ENCODE data around the gene PLD6.

DNA sequence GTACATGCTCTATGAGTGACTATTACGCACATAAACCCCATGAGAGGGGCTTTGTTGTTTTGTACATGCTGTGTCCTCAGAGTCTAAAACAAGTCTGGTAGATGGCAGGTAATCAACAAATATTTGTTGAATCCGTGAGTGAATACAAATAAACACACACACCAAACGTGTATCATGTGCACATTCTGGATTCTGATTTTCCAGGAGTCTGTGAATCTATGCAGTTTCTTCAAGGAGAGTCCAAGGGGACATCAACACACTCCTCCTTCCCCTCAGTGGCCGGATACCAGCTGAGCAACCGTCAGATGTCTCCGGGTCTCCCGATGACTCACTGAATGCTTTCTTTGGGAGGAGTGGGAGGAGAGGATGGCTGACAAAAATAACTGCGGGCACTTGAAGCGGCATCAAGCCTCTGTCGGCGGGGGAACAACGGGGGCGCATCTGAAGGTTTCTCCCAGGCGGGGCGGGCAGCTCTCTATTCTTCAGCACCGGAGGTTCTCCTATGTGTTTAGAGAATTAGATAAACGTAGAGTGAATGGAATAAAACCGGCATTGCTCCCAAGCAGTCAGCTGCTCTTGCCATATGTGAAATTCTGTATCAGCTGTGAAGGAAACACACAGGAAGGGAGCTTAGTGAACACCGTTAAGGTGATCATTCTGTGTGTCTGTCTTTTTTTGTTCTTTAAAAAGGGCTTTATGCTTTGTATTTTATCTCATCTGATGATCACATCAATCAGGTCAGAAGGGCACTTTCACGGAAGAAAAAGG lies 24.6 kb upstream of the LRRC75A start:
- PRO-cap, 2 experiments: no peak in any of the 2 experiments

DNA sequence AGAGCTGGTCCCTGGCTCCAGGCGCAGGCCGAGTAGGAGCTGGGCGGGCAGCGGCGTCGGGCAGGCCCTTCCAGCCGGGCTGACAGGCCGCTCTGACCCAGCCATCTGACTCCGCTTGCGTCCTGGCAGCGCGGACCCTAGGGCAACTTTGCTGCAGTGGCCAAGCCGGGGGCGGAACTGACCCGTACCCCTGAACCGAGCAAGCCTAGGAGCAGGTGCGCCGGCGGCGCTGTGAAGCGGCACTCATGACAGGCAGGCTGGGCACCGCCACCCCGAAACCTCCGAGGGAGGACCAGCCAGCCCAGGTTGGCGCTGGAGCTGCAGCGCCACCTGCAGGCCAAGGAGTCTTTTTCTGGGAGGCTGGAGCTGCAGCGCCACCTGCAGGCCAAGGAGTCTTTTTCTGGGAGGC lies 345 bp upstream of the CCDC144A start:
- PRO-cap, 2 experiments: no peak in any of the 2 experiments

GRCh38 chr17:17089365-17090144 lies 47.3 kb downstream of the MPRIP start:
- PRO-cap, 2 experiments: no peak in any of the 2 experiments

- PRO-cap, 2 experiments: no peak in any of the 2 experiments
Observed at GRCh38 chr17:17104456-17104924, 62.2 kb downstream of the MPRIP start.

GRCh38 chr17:17173838-17174185 lies 32.3 kb downstream of the PLD6 start:
- PRO-cap, 2 experiments: no peak in any of the 2 experiments

- PRO-cap, 2 experiments: no peak in any of the 2 experiments
Observed at GRCh38 chr17:17206060-17207162, at the start of gene PLD6. Gene PLD6, minus strand, starts transcription at chr17:17206333.

DNA sequence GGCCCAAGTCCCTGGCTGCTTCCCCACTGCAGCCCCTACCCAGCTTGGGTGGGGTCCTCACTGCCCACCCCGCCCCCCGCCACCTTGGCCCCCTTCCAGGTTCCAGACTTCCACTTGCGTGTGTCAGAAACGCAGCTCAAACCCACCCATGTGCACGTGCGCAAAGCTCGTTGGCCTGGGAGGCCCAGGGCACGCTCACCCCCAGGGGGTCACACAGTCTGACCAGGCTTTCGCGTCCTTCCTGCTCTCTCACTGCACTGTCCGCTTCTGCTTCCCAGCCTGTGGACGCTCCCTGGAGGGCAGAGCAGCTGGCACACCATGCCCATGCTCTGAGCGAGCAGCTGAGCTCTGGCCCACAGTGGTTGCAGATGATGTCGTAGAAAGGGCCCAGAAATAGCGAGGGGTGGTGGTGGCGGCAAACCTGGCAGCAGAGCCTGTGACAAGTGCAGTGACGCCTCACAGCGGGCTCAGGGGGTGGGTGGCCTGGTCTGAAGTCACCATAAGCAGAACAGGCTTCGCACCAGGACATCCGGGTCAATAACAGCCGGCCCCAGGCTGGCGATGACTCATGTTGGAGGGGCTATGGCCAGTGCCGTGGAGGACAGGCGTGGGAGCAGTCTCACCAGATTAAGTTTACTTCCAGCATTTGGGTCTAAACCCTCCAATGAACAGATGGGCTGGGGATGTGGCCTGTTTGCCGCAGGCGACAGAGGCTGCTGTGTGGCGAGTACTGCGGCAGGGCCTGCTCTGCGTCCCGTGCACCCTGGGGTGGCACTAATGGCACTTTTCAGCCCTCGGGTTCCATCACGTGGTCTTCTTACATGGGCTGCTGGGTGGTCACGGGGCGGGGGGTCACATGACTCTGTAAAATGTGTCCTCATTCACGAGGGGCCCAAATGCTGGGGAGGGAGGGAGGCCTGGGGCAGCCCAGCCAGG lies 48.9 kb downstream of the NT5M start:
- PRO-cap, 2 experiments: no peak in any of the 2 experiments

- PRO-cap, 2 experiments: no peak in any of the 2 experiments
Observed at GRCh38 chr17:17413761-17414852, 62.7 kb upstream of the MED9 start.

DNA sequence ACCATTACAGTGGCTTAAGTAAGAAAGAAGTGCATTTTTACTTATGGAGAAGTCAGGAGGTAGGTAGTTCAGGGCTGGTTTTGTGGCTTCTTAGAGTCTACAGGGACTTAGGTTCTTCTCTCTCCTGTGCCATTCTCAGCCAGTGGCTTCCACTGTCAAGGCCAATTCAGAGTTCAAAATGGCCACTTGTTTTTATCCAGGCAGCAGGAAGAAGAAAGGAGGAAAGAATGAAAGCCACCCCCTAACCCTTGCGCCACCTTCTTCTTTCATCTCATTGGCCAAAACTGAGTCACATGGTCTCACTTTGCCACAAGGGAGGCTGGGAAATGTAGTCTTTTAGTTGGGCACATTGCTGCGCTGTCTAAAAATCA lies 60.8 kb upstream of the MED9 start:
- PRO-cap, 2 experiments: no peak in any of the 2 experiments

DNA sequence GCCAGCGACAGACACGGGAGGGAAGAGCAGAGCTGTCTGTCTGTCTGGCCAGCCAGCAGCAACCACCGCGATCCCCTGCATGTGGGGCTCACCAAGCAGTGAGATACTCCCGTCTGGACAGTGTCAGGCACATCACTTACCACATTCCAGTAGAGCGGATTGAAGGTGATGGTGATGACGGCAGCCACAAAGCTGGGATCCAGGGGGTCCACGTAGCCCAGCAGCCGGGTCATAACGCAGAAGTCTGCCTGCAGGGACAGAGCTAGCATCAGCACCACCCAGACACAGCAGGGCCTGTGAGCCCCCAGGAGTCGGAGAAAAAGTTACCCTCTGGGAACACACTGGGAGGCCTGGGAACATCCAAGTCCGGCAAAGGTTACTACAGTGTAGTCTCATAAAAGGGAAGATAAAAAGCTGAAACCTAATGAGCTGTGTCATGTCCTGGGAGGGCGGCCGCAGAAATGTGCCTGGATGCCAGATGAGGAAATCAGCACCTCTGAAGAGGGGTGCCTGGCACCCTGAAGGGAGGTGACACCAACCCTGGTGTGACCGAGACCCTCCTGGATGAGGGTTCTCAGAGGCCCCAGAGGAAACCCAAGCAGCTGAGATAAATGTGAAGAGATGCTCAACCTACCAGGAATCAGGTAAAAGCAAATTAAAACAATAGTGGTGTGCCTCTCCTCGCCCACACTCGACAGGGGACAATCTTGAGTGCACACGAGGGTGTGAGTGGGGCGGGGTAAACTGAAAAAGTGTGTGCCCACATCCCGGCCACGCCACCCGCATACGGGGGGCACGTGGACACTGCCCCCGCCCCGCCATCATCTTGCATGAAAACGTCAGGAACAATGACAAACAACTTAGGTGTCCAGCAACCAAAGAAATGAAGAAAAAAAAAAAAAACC lies 14.5 kb downstream of the PEMT start:
- PRO-cap, 2 experiments: no peak in any of the 2 experiments

GRCh38 chr17:17582227-17582672 lies 9.3 kb downstream of the PEMT start:
- PRO-cap, 2 experiments: no peak in any of the 2 experiments

GRCh38 chr17:17690332-17690703 lies 9.1 kb downstream of the RAI1 start:
- PRO-cap, 2 experiments: no peak in any of the 2 experiments

- PRO-cap, 2 experiments: no peak in any of the 2 experiments
Observed at GRCh38 chr17:17711661-17712346, 30.5 kb downstream of the RAI1 start.

GRCh38 chr17:17736751-17737244 lies 55.5 kb downstream of the RAI1 start:
- PRO-cap, 2 experiments: no peak in any of the 2 experiments

DNA sequence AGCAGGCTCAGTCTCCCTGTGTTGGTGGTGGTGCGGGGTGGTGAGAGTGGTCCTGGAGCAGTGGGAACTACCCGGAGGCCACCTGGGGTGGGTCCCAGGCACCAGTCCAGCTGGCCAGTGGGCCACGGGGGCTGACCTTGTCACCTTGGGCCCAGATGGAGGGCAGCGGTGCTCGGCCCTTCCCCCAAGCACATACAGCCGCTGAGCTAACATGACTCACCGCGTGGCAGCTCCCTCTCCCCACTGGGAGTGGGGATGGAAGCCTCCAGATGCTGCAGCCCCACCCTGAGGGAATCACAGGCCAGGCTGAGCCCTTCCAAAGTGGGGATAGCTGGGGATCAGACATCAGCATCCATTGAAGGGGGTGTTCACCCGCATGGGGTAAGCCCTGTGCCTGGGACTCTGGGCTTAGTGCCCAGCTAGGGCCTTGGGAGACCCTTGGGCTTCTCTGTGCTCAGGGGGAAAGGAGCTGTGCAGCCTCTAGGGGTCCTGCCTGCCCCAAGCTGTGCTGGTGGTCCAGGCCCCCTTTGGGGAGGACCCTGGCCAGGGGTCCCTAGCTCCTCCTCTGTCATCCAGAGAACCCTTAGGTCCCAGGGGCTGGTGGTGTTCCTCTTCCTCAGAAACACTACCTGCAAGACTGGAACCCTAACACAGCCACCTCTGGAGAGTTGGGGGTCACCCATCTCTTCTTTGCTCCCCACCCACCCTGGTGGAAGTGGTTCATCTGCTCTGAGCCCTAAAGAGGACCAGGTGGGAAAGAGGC lies 58.7 kb downstream of the RAI1 start:
- PRO-cap, 2 experiments: no peak in any of the 2 experiments

DNA sequence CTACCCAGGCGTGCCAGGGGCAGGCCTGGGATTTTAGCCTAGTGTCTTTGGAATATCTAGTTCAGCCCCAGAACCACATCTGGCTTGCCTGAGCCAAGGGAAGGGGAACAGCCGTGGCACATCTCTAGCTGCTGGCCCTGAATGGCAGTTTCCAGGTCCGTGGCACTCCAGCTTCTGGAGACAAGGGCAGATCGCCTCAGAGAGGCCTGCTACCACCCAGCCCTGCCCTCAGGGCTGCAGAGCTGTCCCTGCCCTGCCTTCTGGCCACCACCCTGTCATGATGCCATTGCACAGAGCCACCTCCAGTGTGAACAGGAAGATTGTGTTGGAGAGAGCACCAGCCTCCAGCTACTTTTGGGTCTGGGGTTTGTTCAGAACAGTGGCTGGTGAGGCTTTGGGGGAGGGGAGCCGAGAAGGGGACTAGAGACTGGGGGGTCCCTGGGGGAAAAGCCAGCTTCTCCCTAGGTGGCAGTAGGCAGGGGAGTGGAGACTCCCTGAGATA lies 29.0 kb downstream of the SREBF1 start:
- PRO-cap, 2 experiments: no peak in any of the 2 experiments

- PRO-cap, 2 experiments: peak in 2 of 2 experiments; most common plus-strand start chr17:17816589 (in 1); most common minus-strand start chr17:17816857 (in 2)
Observed at GRCh38 chr17:17816367-17817414, 20.1 kb downstream of the SREBF1 start.

GRCh38 chr17:17818639-17819498 lies 17.9 kb downstream of the SREBF1 start:
- PRO-cap, 2 experiments: peak in 2 of 2 experiments; most common minus-strand start chr17:17818674 (in 1)

DNA sequence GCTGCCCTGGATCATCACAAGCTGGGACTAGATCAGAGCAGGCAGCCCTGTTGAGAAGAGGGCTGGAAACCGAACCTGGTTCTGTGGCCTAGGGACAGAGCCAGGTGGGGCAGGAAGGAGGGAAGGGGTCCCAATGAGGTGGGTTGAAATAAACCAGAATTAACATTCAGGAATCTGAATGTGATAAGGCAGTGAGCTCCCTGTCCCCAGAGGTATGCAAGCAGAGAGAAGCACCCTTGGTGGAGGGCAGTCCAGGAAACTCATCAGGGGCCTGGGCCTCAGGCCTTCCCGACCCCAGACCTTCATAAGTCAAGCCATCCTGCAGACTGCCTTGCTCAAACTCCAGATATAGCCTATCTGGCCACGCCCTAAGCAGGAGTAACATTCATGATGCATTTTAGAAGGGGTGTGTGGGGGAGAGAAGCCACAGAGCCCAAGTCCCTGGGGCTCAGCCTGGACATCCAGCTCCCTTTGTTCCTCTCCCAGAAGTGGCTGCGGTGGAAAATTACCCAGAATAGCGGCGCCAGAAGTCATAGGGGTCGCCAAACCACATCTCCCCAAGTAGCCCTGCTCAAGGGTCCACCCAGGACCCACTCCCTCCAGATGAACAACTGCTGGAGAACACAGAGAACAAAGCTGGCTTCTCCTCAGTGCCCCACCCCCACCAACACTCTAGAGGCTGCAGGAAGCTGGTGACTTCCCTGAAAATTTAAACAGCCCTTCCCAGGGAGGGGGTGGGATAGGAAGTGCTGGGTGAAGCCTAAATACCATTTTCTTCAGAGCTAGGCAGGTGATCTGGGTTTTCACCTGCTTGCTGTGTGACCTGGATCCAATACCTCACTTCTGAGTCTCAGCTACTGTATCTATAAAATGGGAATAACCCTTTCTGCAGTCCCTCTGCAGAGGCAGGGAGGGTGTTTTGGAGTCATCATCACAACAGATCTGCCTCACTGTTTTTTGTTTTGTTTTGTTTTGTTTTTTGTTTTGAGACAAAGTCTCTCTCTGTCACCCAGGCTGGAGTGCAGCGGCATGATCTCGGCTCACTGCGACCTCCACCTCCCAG lies 1.4 kb upstream of the SREBF1 start:
- PRO-cap, 2 experiments: peak in 2 of 2 experiments; most common plus-strand start position 96 of the sequence (in 1); most common minus-strand start position 301 of the sequence (in 1)

- PRO-cap, 2 experiments: peak in 2 of 2 experiments; most common plus-strand start chr17:17840282 (in 2); most common minus-strand start chr17:17840552 (in 2)
Observed at GRCh38 chr17:17840237-17840763, 3.5 kb upstream of the SREBF1 start.

Measured in monocyte (primary cell).